Sternocleidomastoid (tissue), 1 donor: ENCODE measurements around a stretch of chr6.

- PRO-cap: no peak
Observed at GRCh38 chr6:110771767-110772308, 43.4 kb downstream of the CDK19 start.

GRCh38 chr6:110901664-110902181 lies 27.1 kb downstream of the AMD1 start:
- PRO-cap: no peak

- PRO-cap: no peak
Observed at GRCh38 chr6:111276749-111277562, 17.8 kb downstream of the MFSD4B start.

GRCh38 chr6:111373829-111374368 lies 109.1 kb downstream of the REV3L start:
- PRO-cap: no peak

GRCh38 chr6:111414633-111415466 lies 68.2 kb downstream of the REV3L start:
- PRO-cap: no peak

DNA sequence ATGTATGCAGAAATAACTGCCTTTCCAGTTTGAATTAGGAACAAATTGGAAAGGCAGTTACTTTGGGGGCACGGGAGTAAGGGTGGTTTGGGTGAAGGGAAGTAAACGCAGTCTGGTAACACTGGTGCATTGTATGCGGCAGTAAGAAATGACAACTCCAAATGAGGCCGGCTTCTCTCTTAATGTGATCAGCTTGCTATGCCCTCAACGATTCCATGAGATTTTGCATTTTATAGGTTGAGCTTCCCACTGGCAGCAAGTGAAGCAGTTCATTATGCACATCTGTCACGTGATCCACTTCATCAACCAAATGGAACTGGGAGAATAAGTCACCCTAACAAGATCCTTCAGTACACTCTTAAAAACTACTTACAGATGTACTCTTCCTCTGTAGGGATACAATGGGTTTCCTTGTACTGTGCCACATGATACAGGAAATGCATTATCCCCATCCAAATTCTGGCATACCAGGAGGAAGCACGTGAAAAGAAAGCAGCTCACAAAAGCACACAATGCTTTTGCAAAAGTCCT lies 57.9 kb upstream of the REV3L start:
- PRO-cap: no peak

- PRO-cap: no peak
Observed at GRCh38 chr6:111574256-111574983, 31.3 kb downstream of the TRAF3IP2 start.

- PRO-cap: no peak
Observed at GRCh38 chr6:111620057-111620585, 14.4 kb upstream of the TRAF3IP2 start.

DNA sequence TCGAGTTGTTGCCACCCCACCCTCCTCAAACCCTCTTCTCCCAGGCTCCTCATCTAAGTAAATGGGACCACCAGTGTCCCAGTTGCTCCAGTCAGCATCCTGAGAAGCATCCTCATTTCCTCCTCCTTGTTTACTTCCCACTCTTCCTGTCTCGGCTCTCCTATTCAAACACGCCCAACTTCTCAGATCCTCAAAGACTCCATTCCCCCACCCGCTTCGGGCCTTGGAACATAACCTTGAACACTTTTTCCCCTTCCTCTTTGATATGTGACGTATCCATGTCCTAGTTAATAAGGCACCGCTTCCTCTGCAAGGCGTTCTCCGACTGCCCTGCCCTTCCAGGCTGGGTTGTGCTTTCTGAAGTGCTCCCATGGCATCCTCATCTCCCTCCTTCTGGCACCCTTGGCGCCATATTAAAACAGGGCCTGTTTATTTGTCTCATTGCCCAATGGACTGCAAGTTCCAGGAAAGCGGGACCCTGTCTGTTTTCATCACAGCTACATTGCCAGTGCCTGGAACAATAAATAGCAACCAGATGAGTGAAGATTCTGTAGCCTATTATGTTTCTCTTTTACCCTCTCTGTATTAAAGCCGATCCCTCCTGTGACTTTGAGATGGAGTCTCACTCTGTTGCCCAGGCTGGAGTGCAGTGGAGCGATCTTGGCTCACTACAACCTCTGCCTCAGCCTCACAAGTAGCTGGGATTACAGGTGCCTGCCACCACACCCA lies 115.3 kb upstream of the TRAF3IP2 start:
- PRO-cap: unidirectional peak, plus-strand start at position 317 of the sequence

- PRO-cap: no peak
Observed at GRCh38 chr6:111734325-111734656, 128.6 kb upstream of the TRAF3IP2 start.

- PRO-cap: no peak
Observed at GRCh38 chr6:111818431-111818754, 54.9 kb downstream of the FYN start.

- PRO-cap: no peak
Observed at GRCh38 chr6:112027645-112028385, 26.1 kb upstream of the CCN6 start.

DNA sequence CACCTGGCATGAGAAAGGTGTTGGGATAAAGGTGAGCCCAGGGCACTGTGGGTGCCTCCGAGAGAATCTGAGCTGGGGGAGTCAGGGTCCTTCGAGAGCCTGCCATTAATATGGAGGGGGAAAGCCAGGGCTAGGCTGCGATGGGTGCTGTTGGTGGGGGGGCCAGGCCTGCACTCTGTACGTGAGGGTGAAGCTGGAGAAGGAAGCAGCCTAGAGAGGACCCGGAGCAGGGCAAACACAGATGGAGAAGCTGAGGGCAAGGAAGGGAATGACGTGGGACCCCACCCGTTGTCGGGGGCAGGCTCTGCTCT lies 238 bp upstream of the CCN6 start:
- PRO-cap: no peak

DNA sequence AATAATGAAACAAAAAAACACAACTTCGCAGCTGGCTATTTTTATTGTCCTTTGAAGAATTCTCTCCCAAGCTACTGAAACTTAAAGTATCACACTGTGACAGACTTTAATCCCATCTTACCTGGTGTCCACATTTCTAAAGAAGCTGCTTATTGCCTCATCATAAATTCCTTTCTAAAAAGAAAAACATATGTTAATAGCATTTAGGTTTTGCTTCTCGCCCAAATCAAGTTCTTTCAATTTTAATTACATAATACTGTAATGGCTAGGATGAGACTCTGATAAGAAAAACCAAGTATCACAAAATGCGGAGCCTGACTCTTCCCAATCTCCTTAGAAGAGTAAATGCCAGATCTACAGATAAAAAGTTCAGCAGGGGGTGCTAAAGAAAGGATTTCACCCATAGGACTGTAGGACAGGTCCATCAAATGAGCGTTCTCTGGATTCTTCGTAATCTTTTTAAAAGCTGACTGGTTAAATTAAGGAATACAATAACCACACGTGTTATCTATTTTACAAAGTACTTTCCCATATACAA lies 778 bp downstream of the TUBE1 start:
- PRO-cap: no peak

DNA sequence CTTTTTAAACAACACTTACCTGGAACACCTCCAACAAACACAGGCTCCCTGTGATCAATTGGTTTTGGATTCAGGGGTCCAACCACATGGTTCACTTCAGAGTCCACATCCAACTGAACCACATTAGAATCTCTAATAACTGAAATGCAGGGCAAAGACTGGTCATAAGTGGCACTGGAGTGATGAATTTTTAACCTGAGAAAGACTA lies 26.6 kb downstream of the FAM229B start:
- PRO-cap: no peak

DNA sequence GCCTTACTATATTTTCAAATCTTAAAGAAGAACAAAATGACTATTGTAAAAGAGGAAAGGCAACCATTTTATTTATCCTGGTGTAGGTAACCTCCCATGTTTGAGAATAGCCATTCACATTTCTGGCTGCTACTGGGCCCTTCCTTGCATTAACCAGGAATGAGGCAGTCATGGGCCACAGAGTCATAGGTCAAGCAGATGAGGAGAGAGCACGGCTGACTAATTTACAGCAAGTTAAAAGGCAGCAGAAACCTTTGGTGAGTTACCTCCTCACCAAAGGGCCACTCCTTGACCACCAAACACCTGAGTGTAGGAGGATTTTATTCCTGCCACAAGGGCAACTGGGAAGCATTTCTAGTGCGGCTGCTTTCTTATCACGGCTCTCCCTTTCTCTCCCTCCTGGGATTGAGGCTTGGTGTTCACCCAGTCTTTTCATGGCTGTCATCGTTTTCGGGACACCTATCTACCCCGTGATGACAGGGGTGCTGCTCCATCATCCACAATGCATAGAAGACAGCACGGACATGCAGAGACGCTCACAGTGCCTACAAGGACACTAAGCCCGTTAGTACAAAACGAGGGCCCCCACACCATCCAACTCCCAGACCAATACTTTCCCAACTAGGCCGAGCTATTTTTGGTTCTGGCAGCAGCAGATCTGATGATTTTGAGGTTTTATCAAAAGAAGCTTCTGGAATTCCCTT lies 4.5 kb upstream of the LAMA4 start:
- PRO-cap: no peak

DNA sequence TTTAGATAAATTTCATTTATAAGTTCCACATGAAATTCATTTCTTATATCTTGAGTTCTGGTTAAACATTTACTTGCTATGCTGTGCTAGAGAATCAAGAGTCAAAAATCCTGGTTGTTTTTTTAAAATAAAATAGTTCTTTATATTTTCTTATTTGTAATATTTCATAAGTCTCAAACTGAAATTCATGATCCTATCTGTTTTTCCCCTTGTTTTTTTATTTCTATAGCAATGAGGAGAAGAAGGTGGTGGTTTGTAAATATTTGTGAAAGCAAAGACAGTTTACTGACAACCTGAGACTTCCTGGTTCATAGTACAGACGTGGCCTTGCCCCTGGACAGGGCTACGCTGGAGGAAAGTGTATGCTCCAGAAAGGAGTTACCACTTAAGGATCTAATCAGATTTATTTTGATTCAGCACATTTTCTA lies 37.8 kb upstream of the MARCKS start:
- PRO-cap: no peak

DNA sequence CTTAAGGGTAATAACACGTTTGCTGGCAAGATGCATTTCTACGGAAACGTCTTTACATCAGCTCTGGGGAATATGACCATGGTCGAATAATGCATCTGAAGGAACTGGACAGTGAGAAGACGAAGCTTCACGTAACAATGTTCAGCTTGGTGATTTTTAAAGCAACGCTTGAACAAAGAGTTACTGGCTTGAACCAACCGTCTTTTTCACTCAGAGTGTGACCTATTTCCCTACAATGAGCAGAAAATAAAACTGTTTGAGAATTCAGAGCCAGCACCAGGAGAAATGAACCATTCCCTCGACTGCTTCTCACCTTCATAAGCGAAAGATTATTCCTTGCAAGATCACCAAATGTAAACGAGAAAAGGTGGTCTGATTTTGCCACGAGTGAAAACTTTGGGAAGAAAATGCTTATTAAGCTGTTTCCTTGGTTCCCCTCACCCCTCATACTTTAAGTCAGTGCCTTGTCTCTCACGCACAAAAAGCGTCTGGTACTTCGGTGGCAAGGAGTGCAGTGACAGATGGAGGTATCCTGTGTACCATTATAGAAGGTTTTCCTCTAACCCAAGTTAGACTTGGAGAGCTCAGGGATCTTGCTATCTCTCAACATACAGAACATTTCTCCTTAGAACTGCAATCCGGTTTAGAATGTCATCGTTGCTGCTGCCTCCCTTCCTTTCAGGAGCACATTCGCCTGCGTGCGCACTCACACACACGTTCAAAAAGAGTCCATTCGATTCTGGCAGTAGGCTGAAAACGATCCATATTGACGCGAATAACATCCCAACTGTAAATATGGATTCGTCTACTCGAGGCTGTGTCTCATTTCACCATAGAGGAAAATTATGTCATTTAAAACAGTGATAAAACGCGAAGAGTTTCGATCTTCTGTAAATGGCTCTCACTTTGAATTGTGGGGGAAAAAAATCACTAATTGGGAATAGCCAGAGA lies 1.2 kb upstream of the MARCKS start:
- PRO-cap: bidirectional peak, plus-strand start at position 480 of the sequence, minus-strand start at position 207 of the sequence

GRCh38 chr6:113857915-113858400 lies 813 bp downstream of the MARCKS start:
- PRO-cap: bidirectional peak, plus-strand start at chr6:113858295, minus-strand start at chr6:113858225

DNA sequence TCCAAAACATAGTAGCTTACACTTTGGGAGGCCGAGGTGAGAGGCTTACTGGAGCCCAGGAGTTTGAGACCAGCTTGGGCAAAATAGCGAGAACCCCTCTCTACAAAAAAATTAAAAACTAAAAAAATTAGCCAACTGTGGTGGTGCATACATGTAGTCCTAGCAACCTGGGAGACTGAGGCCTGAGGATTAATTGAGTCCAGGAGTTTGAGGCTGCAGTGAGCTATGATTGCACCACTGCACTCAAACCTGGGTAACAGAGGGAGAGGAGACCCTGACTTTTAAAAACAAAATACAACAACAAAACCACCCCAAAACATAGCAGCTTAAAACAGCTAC lies 49.5 kb downstream of the MARCKS start:
- PRO-cap: no peak